ENCODE measurements around the genes ANKDD1B and F2RL1.

GRCh38 chr5:73897696-73898351, 271.8 kb downstream of the ARHGEF28 start:
- PRO-cap = no peak

DNA sequence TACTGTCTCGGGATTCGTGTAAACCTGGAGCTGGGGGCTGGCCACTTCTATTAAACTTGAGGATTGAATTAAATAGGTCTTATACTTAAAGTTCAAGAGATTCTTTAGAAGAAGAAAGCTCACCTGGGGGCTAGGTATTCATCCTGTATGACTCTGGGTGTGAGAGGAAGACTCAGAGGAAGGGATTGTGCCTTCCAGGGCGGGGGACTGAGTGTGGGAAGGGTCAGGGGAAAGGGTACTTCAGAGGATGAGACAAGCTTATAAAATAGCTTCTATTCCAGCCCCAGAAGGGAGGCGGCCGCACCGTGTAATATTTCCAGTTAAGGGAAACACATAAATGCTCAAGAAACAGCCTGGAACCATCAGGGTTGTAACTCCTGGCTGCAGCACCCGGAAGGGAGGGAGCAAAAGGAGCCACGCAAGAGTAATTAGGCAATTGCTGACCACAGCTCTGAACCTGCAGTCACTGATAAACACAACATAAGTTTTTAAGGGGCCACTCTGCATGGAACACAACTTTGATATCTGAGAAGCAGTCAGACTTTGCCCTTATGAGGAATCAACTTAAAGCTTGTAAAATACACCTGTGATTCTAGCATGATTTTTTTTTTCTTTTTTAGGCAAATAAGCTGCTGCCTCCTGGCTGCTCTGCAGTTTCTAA, 382.9 kb downstream of the ENC1 start:
- PRO-cap = no peak

DNA sequence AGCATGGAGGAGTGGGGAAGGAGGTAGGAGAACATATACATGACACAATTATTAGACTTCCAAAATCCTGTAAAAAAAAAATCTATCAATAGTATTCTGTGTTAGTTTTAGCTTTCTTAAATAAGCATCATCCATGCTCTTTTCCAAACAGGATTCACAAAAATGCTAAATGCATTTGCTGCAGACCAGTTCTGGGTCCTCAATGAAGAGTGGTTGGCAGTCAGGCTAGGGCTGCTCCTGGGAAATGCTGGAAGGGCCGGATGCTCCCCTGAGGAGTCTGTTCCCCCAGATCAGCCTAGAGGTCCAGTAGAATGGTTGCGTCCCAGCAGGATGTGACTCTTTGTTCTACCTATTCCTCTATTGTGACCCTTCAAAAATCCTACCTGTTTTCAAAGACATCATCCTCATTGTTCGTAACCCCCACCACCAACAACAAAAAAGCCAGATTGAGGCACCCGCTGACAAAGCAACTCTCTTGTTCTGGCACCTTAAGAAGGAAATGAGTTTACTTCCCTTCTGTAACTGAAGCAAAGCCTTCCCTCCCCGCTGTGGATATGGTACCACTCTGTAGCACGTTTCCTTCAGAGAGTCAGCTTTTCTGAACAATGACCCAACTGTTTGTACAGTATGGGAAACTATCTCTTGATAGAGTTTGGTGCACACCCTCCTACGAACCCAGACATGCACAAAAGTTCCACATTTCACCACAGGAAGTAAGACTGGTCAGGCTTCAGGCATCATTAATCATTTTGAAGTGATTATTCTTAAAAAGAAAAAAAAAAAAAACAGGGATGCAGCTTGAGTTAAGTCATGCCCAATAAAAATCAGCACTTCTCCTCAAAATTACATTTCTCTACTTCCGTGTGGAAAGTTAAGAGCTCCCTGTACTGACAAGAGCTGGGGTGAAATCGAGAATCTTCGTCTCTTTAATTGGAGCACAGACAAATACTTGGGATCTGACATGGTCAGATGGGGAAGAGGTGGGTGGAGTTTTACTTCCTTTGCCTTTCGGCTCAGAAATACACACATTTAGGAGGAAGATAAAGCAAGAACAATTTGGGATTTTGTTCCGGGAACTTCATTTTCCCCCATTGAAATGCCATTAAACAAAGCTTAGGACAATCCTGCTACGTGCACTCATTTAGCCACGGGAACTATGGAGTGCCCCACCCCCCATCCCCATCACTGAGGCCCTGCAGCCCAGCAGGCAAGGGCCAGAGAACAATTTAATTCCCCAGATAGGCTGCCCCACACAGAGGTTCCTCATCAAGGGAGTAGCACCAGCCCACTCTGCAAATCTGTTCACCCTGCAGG, 207.0 kb downstream of the ENC1 start:
- PRO-cap = no peak

DNA sequence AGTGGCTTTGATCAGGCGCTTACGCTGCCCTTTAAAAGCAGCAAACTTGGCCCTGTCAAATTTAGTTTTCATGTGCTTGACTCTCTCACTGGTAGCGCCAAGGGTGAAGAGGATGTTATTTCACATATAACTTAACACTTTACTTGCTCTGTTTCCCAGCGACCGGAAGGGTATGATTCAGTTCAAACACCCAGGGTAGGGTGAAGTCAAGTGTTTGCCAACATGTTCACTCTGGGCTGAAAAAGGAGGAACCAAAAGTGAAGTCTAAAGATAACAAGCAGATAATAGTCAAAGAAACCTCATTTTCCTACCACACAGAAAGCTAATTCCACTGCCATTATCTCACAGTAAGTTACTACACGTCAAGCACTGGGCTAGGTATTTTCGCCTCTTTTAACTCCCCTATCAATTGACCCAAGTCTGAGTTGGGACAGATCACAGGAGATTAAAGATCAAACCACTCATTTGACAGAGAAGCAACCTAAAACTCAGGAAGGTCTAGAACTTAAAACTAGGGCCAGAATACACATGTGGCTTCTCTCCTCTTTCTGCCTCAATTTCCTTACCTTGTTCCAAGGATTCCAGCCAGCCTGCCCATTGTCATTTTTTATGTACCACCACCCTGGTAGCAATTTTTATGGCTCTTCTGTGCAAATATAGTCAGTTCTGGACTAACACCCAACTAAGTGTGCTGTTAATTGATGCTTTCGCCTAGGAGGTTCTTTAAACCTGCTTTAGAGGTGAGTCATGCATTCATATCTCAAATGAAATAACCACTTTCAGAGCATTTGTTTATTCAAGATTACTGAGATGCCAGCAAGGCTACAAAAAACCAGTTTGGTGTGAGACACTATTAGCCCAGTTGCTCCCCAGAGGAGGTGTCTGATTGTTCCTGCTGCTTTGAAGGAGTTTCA, 8.7 kb downstream of the ENC1 start:
- PRO-cap = no peak

- PRO-cap = no peak
Measured at GRCh38 chr5:74864875-74865293, 1.3 kb downstream of the FAM169A start.

GRCh38 chr5:75055500-75056404, 3.4 kb upstream of the GCNT4 start:
- PRO-cap = no peak

DNA sequence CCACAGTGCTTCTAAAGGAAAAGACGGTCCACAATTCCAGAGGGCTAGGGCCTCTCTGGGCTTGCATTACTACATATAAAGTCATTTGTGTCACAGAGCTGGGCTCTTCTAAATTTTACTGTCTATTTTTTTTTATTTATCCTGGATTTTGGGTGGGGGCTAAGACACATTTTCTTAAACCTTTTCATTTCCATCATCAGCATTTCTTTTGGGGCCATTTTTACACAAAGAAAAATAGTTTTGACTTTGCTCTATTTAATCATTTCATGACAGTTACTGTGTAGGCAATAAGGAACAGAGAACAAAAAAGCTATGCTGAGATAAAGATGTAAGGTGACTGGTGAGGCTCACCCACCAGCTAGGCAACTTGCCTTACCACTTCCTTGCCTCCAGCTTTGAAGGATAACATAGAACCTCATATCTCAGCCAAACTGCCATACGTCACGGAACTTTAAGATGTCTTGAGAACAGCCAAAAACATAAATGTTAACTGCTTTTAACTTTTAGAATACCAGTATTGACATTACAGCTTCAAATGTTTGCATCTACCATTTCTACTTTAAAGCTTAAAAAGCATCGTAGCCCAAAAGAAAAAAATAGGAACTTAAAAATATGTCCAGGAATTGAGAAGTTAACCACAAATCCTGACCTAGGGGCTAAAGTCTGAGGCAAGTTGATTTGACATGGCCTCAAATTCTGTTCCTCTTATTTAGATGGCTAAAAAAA, 7.5 kb upstream of the GCNT4 start:
- PRO-cap = no peak

DNA sequence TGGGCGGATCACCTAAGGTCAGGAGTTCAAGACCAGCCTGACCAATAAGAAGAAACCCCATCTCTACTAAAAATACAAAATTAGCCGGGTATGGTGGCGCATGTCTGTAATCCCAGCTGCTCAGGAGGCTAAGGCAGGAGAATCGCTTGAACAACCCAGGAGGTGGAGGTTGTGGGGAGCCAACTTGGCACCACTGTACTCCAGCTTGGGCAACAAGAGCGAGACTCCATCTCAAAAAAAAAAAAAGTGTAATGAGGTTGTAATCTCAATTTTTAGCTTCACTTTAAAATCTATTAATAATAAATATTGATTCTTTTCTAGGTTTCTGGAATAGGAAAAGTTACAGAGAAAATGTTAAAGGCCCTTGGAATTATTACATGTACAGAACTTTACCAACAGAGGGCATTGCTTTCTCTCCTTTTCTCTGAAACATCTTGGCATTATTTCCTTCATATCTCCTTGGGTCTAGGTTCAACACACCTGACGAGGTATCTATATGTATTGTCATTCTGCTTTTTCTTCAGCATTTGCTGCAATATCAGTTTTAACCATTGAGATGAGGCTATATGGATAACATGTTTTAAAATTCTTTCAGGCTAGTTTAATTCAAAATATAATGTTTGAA, 26.7 kb upstream of the ANKDD1B start:
- PRO-cap = no peak

DNA sequence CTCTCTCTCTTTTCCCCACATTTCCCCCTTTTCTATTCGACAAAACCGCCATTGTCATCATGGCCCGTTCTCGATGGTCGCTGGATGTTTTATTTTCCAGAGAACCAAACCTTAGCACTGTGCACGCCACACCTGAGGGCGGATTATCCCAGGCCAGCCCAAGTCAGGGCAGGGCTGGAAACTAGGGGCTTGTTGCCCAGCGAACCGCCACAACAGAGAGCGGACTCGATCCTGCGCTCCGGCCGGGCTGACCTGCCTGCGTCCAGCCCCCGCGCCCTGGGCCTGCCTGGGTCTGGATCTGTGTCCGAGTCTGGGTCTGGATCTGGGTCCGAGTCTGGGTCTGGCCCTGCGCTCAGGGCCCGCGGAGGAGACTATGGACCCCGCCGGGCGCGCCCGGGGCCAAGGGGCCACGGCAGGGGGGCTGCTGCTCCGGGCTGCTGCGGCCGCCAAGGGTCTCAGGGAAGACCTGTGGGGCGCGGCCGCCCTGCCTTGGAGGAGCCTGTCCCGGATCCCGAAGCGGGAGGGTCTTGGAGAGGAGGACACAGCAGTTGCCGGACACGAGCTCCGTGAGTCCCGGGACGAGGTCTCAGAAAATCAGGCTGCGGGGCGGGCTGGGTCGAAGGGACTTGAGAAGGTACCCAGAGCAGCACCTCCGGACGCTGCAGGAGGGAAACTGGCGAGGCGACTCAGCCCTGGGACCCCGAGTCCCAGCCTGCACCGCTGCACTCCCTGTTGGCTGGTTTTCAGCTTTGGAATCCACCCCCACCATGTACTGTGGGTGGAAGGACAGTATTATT, at the start of gene ANKDD1B:
TSS of gene ANKDD1B (plus strand) at position 192 of the 797 bp plus-strand sequence.
- PRO-cap = no peak

- PRO-cap = no peak
Measured at GRCh38 chr5:76372650-76373058, 30.4 kb upstream of the IQGAP2 start.

DNA sequence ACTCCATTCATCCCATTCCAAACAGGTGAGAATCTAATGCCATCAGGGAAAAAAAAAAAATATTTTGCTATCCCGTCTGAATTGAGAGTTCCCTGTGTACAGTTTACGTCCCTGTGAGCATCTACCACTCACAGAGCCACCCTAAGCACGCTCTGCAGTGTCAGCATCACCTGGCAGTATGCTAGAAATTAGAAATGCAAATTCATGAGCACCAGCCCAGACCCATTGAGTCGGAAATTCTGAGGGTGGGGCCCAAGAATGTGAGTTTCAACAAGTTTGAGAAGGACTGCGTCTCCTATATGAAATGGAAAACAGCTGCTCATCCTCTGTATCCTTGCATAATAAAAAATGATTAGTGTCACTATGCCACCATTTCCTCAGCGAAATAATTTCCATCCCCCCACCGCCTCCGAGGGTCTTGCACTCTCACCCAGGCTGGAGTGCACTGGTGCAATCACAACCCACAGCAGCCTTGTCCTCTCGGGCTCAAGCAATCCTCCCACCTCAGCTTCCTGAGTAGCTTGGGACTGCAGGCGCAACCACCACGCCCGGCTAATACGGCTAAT, 1.3 kb upstream of the IQGAP2 start:
- PRO-cap = no peak

- PRO-cap = no peak
Measured at GRCh38 chr5:76582202-76582680, 41.0 kb downstream of the F2RL2 start.

GRCh38 chr5:76695194-76695824, 20.6 kb upstream of the F2R start:
- PRO-cap = no peak

- PRO-cap = no peak
Measured at GRCh38 chr5:76718294-76718719, 2.4 kb downstream of the F2R start.

DNA sequence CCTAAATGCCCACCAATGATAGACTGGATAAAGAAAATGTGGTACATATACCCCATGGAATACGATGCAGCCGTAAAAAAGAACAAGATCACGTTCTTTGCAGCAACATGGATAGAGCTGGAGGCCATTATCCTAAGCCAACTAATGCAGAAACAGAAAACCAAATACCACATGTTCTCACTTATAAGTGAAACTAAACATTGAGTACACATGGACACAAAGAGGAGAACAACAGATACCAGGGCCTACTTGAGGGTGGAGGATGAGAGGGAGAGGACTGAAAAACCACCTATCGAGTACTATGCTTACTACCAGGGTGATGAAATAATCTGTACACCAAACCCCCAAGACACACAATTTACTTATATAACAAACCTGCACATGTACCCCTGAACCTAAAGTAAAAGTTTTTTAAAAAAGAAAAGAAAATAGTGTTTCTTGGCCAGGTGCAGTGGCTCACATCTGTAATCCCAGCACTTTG, 25.6 kb downstream of the F2R start:
- PRO-cap = no peak

- PRO-cap = no peak
Measured at GRCh38 chr5:76790386-76791344, 28.2 kb upstream of the F2RL1 start.

DNA sequence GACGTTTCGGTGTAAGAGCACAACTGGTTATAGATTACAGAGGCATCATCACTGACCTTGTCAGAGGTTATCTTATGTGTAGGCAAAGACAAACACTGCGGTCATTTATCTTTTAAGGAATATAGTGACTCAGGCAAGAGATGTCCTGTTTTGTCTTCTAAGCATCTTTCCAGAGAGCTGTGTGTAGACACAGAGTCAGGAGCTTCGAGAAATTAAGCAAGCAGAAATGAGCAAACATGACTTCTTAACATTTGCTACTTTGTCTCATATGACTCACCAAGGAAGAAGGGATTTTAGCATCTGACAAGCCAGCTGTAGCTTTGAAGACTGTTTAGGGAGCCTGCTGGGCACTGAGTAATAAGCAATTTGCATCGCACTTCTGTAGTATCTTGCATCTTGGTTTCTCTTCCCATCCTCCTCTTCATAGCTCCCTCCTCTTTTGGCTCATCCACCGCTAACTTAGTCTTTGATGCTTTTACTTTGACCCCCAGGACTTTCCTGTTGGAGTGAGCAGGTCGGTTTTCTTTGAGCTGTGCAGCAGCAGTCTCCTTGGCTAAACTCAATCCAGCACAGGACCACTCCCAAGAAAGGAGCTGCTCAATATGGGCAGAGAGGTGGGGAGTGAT, 12.7 kb upstream of the F2RL1 start:
- PRO-cap = no peak

- PRO-cap = no peak
Measured at GRCh38 chr5:76818697-76819485, at the start of gene F2RL1. Gene F2RL1 (plus strand): TSS chr5:76819030.

- PRO-cap = no peak
Measured at GRCh38 chr5:76946979-76947258, 5.9 kb upstream of the CRHBP start.

- PRO-cap = no peak
Measured at GRCh38 chr5:77055490-77055726, 25.2 kb downstream of the AGGF1 start.